Thyroid gland (tissue), 7 donors: ENCODE measurements around a stretch of chr10.

GRCh38 chr10:112360516-112361259 lies 13.2 kb upstream of the ACSL5 start:
- PRO-cap, 2 experiments, result peak in 1 of 2 experiments; most common plus-strand start chr10:112361091 (in 1); most common minus-strand start chr10:112360923 (in 1)
- RAMPAGE, long total RNA, 5 experiments, result no peak in any of the 5 experiments

GRCh38 chr10:112383181-112383794 lies 9.4 kb downstream of the ACSL5 start:
- PRO-cap, 2 experiments, result no peak in any of the 2 experiments
- RAMPAGE, long total RNA, 5 experiments, result no peak in any of the 5 experiments

- PRO-cap, 2 experiments, result no peak in any of the 2 experiments
- RAMPAGE, long total RNA, 5 experiments, result no peak in any of the 5 experiments
These were observed 17.0 kb downstream of the ZDHHC6 start for GRCh38 chr10:112429583-112430210.

DNA sequence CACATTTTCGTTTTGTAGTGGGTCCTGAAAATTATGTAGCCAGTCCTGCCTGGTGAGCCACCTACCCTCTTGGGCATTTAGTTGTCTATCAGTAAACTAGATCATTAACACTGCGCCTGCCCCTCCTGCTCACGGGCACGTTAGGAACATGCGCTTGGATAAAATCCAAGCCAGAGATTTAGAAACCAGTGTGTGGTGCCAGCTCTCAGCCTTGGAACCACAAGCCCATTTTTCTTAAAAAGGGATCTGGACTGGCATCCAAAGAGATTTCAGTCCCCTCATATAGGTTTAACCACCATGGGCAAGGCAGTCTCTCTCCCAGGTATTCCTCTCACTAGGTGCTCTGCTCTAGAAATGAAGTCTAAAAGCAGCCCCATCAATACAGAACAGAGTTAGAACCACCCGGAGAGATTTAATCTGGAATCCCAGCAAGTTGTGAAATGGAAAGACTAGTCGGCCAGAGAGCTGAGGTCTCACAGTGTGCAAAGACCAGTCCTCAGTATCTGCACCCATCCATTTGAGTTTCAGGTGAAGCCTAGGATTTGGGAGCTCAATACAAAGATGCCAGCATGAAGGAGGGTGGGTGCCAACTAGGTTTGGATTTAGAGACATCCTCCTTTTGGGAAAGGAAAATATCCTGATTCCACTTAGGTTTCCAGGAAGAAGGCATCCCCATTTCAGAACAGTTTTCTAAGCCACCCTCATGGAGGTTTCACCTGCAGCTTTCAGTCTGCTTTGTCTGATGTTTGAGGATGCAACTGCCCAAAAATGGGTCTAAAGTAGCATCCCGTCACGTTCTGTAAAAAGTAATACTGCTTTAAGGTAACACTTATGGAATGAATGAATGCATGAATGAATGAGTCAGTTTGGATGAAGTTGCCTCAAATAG lies 123.7 kb upstream of the TCF7L2 start:
- PRO-cap, 2 experiments, result no peak in any of the 2 experiments
- RAMPAGE, long total RNA, 5 experiments, result no peak in any of the 5 experiments

DNA sequence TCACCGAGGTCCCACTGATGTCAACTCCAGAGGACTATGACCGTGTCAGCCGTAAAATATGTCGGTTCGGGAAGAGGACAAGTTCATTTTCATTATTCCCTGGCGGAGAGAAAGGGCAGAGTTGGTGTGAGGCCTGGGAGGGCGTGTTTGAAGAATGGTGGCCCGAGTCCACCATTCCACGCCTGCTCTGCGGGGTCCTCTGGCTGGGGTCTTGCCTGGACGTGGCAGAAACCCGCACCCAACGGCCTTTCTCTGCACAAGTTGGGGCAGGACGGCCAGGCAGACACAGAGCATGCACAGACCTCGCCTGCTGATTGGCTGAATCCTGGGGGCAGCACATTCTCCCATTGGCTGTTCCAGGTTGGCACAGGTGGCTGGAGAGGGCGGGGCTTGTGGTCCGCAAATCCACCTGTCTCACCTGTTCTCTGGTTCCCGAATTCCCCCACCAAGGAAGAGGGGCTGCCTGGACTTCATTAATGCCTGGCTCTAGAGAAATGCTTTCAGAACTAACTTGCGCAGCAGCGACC lies 105.0 kb upstream of the TCF7L2 start:
- PRO-cap, 2 experiments, result no peak in any of the 2 experiments
- RAMPAGE, long total RNA, 5 experiments, result no peak in any of the 5 experiments

GRCh38 chr10:112953630-112954340 lies 3.7 kb downstream of the TCF7L2 start:
- PRO-cap, 2 experiments, result no peak in any of the 2 experiments
- RAMPAGE, long total RNA, 5 experiments, result no peak in any of the 5 experiments

DNA sequence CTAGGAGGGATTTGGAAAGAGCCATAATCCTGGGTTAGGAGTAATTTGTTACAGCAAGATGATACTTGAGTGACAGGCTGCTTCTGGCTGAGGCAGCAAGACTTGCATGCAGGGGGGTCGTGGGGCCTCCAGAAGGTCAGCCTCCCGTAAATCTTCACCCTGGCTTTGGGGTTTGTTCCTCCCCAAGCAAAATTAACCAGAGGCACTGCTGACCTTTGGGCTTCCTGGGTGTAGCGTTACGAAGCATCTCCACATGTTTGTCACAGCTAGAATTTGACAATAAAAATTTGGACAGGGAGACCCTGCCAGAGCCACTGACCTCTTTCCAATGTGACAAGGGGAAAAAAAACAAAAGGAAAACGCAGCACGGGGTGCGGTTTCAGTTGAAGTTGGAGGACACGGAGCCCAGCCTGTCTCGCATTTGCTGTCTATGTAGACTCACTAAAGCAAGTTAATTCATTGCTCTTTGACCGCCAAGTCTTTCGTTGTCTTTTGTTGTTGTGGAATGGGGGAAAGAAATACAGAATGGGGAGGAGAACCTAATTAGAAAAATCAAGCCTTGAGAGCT lies 78.2 kb downstream of the TCF7L2 start:
- PRO-cap, 2 experiments, result no peak in any of the 2 experiments
- RAMPAGE, long total RNA, 5 experiments, result no peak in any of the 5 experiments

DNA sequence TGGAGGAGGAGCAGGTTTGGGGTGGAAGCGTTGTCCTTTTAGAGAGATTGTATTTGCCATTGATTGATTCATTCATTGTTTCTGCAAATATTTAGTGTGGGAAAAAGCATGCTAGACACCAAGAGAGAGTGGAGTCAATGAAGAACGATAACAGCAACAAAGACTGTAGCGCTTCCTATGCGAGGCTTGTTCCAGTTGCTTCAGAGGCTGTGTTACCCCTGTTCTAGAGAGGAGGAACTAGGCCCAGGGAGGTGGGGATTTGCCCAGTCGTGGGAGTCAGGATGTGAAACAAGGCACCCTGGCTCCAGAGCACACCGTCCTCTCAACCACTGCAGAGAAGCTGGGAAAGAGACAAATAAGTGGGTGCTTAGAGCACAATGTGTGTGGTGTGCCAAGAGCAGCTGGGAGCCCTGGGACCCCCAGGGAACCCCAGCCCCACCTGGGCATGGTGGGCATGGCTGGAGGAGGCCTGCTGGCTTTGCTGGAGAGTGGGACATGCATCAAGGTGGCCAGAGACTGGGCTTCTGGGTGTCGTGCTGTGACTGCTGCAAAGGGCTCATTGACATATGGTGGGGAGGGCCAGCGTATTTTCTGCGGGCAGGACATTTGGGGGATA lies 95.1 kb downstream of the TCF7L2 start:
- PRO-cap, 2 experiments, result no peak in any of the 2 experiments
- RAMPAGE, long total RNA, 5 experiments, result no peak in any of the 5 experiments

GRCh38 chr10:113059998-113061251 lies 110.4 kb downstream of the TCF7L2 start:
- PRO-cap, 2 experiments, result peak in 2 of 2 experiments; most common plus-strand start chr10:113060497 (in 2); most common minus-strand start chr10:113060255 (in 1)
- RAMPAGE, long total RNA, 5 experiments, result no peak in any of the 5 experiments

DNA sequence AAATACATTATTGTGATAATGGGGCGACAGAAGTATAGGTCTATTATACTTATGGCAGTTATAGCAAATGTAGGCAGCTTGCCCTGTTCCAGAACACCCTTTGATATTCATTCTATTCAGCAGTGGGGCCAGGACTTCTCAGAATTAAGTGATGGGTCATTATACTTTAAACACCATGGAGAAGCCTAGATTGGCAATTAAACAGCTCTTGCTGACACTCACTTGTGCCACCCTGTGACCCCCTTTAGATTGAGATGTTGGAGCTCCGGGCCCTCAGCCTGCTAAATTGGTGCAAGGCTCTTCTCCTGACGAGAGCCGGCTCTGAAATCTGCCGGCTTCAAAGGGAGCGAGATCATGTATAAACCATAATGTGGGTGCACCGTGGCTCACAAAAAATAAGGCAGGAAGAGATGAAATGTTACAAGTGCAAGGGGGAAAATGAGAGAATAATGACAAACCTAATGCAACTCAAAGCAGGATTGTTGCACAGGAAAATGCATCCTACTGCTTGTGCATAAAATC lies 198.0 kb downstream of the TCF7L2 start:
- PRO-cap, 2 experiments, result no peak in any of the 2 experiments
- RAMPAGE, long total RNA, 5 experiments, result no peak in any of the 5 experiments

DNA sequence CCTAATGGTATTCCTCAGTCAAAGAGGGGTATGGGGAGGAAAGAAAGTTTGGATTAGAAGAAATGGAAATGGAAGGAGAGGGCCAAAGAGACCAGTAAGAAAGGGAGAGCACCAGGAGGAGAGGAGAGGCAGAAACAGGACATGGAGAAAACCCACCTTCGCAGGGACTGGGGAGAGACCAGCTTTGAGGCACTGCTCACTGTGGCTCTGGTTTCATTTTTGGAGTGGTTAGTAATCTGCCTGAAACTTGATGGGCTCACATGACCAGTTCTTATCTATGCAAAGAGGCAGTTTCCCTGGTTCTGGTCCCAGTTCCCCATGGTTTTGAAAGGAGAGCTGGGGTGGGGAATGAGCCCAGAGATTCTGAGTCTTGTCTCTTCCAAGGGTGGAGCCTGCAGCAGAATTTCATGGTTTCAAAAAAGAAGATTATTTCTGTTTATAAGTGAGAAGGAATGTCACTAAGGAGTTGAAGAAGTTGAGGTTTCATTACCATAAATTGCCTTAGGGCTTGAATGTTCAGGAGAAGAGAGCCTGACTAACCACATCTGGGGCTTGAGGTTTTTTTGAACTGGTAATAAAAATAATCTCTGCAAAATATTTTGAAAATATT lies 190.3 kb upstream of the HABP2 start:
- PRO-cap, 2 experiments, result peak in 1 of 2 experiments; most common plus-strand start position 512 of the sequence (in 1); most common minus-strand start position 221 of the sequence (in 1)
- RAMPAGE, long total RNA, 5 experiments, result no peak in any of the 5 experiments

DNA sequence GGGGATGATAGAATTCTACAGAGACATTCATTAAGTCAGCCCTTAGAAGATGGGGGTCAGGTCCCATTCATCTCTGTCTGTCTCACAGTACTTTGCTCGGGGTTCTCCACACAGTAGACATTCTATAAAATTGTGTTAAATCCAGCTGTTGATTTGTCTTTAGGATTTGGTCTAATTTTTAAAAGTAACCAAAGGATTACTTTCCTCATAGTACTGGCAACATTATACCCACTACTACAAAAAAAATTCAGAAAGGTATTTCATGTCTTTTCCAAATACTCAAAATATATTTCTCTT lies 31.8 kb downstream of the HABP2 start:
- PRO-cap, 2 experiments, result no peak in any of the 2 experiments
- RAMPAGE, long total RNA, 5 experiments, result no peak in any of the 5 experiments

DNA sequence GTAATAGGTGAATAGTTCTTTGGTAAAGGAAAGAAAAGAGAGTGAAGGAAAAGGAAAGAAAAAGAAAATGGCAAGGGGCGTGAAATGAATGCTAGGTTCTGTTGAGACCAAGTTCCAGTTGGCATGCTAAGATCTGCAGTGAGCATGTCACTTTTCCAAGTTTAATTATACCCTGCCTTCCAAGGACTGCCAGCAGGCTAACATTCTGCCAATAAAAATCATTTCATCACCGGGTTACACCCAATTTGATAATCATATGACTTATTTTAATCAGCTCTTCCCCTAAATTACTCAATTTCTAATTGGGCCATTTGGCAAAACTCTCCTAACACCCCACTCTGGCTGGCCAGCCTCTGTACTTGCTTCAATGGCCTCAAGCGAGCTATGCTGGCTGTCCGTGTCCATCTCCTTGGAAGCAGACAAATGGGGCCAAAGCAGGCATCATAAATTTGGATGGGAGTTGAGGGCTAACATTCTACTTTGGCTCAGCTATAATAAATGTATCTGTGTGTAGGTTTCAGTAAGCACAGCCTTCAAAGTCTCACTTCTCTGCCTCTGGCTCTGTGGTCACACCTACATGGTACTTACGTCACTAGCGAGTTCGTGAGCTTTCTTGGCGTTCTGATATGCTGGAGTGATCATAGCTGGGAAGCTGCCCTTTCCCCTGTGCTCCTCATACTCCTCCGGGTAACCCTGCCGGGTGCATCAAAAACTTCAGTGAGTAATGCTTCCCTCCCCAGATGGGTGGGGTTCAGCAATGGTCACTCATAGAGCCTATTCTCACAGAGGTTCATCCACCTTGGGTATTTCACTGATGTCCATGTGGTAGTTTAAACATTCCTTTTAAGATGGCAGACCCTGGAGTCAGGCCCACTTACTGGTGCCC lies 17.3 kb downstream of the NRAP start:
- PRO-cap, 2 experiments, result no peak in any of the 2 experiments
- RAMPAGE, long total RNA, 5 experiments, result no peak in any of the 5 experiments

DNA sequence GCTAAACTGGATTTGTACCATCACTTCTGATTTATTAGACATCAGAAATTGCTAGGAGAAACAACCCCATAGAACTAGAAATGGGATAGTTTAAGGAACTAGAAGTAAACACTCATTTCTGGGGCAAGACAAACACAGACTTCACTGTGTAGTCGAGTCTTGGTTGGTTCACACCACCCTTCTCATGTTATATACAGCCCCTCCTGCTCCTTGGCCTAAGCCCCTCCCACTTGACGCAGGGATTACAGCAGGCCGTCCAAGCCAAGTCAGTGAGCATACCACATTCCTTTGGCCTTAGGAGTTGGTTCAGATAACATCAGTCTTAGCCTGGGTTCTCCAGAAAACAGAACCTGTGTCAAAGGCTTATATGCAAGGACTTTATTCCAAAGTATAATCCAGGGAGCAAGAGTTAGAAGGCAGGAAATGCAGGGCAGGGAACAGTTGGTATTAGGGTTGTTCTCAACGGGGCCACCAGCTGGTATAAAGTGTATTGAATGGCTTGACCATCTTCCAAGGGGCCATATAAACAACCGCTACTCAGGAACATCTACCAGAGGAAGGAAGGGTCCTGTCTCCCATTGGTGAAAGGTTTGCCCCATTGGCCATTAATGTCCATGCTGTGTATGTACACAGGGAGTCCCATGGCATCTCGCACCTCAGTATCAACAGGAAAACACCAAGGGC lies 2.2 kb upstream of the NRAP start:
- PRO-cap, 2 experiments, result no peak in any of the 2 experiments
- RAMPAGE, long total RNA, 5 experiments, result no peak in any of the 5 experiments

- PRO-cap, 2 experiments, result no peak in any of the 2 experiments
- RAMPAGE, long total RNA, 5 experiments, result no peak in any of the 5 experiments
These were observed 18.8 kb downstream of the NHLRC2 start for GRCh38 chr10:113873025-113873969.

- PRO-cap, 2 experiments, result no peak in any of the 2 experiments
- RAMPAGE, long total RNA, 5 experiments, result no peak in any of the 5 experiments
These were observed 33.5 kb upstream of the AFAP1L2 start for GRCh38 chr10:114437801-114438169.

- PRO-cap, 2 experiments, result peak in 1 of 2 experiments; most common plus-strand start chr10:114483829 (in 1); most common minus-strand start chr10:114483802 (in 1)
- RAMPAGE, long total RNA, 5 experiments, result no peak in any of the 5 experiments
These were observed 79.5 kb upstream of the AFAP1L2 start for GRCh38 chr10:114483629-114484295.

DNA sequence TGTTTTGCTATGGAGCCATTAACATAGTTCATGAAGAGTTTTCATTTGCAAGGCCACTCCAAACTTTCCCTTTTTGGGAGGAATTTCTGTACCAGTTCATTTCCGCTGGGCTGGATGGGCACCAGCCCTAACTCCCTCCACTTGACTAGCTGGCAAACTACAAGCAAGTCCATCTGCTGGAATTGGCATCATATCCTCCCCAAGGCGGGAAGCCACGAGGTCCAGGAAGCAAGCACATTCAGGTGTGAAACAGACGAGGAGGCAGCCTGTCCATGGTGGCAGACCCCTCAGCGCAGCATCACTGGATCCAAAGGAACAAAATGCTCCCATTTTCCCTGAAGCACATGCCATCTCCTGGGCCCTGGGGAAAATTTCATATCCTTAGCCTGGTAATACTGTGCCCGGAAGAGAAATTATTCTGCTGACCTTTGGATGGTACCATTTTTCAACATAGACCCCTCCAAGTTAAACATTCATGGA lies 125.8 kb downstream of the ABLIM1 start:
- PRO-cap, 2 experiments, result no peak in any of the 2 experiments
- RAMPAGE, long total RNA, 5 experiments, result no peak in any of the 5 experiments

DNA sequence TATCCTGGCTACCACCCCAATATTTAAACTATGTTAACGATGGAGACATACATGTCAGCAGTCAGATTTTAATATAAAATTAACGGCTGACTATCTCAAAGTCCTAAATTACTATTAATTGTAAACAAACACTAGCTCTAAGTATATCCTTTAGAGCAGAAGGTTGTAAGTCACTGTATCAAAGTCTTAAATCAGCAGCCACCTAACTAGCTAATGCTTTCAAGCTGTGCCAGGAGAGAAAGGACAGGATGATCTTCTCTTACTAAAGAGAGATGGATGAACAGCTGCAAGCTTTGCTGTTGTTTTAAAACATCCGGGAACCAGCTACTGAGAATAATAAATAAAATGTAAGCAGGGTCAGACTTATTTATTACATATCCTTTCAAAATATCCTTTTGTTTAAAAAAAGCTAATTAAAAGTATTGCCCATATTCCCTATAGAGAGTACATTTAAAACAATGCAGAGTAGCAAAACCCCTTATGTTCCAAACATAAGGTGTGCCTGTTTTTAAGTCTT lies 24.1 kb upstream of the ABLIM1 start:
- PRO-cap, 2 experiments, result no peak in any of the 2 experiments
- RAMPAGE, long total RNA, 5 experiments, result no peak in any of the 5 experiments

- PRO-cap, 2 experiments, result peak in 1 of 2 experiments; most common minus-strand start chr10:114698740 (in 1)
- RAMPAGE, long total RNA, 5 experiments, result no peak in any of the 5 experiments
These were observed 40.3 kb upstream of the ABLIM1 start for GRCh38 chr10:114698291-114698913.